ENCODE results near the gene IARS1.

GRCh38 chr9:91263806-91264231, 97.9 kb downstream of the AUH start:
- PRO-cap = no peak

DNA sequence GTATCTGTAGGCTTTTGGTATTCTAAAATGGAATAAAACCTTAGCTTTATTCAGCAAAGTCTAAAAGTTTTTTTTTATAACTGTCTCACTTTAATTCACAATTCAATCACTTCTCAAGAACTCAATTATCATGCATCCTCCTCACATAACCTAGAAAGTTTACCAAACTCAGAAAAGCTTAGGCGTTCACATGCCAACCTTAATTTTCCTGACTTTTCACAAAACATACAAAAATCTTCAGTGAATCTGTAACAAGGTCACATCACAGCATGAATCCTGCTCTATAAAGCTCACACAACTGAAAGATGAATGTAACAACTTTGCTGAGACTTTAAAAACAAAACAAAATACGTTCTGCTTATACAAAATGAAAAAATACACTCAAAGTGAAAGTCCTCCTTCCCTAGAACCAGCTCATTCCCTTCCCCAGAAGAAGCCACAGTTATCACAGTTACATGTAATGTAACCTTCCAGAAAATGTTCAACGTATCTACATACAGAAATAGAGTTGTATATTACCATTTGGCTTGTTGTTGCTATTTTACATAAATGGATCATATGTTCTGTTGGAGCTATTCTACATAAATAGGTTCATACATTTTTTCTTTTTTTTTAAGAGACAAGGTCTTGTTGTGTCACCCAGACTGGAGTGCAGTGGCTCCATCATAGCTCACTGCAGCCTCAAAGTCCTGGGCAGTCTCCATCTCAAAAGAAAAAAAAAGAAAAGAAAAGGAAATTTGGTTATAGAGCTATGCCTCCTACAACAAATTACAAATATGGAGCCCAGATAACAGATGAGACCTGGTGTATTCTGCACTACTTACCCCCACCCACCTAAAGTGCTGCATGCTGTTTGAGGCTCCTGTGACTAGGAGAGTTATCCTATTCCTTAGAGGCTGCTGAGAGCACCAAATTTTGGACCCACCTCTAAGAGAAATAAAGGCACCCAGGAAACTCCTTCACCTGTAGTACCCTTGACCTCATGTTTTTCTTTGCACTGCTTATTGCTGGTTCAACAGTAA, 2.5 kb downstream of the AUH start:
- PRO-cap = no peak

- PRO-cap = no peak
Measured at GRCh38 chr9:91819338-91820228, 130.4 kb downstream of the ROR2 start.

DNA sequence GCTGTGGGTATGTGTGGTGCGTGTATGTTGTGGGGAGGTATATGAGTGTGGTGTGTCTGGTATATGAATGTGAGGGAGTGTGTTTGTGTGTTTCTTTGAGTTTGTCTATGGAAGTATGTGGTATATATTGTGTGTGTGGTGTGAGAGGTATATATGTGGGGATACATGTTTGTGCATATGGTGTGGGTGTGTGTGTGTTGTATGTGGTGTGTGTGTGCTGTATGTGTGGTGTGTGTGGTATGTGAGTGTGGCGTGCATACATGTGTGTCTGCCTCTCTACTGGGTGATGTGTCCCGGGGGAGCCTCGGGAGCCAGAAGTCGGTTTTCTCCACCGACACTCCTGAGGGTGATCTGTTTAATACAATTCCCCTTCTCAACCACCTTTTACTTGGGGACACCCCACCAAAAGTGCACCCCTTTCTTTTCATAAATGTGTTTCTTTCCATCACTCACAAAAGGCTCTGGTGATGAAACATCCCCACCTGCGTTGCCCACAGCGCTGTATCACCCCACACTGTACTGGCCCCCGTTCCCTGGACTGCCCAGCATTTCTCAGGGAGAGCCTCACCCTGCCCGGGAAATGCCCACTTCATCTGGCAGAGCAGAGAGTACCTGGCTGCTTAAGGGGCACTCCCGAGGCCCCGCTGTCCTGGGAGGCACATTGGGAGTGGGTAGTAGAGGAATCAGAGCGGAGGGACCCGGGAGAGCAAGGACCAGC, 110.4 kb downstream of the ROR2 start:
- PRO-cap = no peak

GRCh38 chr9:91843577-91844123, 106.4 kb downstream of the ROR2 start:
- PRO-cap = no peak

GRCh38 chr9:91873605-91874132, 76.4 kb downstream of the ROR2 start:
- PRO-cap = no peak

GRCh38 chr9:91886016-91886850, 63.8 kb downstream of the ROR2 start:
- PRO-cap = no peak

DNA sequence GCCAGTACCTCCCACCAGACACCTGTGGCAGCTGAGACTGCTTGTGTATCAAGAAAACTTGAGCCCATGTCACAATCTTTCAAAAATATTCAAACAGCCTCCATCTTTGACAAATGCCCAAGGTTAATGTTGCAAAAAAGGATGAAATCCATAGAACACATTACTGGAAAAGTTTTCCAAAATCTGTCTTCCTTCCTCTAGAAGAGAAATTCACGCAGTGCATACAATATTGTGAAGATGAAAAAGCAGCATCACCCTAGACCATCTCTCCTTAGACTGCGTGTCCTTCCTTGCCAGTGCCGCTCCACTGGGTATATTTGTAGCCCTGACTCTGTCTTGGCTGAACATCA, 54.1 kb downstream of the ROR2 start:
- PRO-cap = no peak

DNA sequence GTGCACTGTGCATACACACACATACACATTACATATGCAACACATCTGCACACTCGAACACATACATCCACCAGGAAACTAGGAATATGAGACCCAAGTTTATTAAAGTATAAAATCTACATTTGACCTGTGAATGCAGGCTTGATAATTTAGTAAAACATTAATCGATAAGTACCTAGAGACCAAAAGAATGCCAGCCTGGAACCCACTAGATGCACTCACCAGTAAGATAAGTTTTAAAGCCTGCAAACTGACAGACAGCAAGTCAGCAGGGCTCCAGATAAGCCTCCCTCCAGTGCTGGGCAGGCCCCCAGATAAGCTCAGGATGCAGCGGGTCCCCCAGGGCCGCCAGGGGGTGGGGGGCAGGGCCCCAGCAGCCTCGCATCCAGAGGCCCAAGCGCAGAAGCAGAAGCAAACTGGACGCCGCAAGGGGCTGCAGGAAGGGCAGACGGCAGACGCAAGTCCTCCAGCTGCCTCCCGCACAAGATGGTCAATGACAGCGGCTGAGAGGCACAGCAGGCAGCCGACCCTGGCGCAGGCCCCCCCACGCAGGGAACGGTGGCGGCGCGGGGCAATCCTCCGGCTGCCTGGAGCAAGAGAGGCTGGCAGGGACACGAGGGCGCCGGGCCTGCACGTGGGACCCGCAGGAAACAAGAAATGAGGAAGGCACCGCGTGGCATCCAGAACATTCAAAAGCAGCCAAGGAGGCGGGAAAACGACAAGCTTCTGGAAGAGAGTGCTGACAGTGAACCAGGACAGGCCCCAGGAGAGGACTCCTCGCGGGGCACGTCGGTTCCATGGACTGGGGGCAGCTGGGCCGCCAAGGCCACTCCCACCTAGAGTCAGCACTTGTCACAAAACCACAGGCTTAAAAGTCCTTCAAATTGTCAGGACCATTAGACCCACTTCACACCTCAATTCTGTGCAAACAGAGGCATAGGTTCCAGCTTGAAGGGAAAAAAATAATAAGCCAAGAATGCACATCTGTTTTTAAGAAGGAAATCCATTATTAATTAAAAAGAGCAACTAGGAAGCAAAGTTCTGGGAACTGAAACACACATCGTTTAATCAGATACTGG, 49.8 kb downstream of the ROR2 start:
- PRO-cap = no peak

DNA sequence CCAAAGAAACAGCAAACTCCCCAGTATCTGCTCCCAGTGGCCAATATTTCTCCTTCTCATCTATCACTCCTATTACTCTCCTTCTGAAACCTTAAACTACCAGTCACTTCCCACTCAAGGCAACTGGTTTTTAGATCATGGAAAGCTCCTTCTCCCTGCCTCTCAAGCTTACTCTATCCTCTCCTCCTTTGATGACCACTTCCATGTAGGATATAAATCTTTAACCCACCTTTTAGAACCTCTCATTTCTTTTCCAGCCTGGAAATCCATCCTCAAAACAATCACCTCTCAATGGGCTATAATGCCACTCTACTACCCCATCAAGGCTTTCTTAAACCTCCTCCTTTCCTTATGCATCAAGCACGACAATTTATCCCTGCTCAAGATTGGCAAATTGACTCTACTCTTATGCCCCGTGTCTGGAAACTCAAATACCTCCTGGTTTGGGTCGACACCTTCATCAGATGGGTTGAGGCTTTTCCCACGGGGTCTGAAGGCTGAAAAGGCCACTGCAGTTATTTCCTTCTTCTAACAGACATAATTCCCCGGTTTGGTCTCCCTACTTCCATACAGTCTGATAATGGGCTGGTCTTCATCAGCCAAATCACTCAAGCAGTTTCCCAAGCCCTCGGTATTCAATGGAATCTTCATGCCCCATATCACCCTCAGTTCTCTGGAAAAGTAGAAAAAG, 38.7 kb downstream of the SPTLC1 start:
- PRO-cap = no peak

DNA sequence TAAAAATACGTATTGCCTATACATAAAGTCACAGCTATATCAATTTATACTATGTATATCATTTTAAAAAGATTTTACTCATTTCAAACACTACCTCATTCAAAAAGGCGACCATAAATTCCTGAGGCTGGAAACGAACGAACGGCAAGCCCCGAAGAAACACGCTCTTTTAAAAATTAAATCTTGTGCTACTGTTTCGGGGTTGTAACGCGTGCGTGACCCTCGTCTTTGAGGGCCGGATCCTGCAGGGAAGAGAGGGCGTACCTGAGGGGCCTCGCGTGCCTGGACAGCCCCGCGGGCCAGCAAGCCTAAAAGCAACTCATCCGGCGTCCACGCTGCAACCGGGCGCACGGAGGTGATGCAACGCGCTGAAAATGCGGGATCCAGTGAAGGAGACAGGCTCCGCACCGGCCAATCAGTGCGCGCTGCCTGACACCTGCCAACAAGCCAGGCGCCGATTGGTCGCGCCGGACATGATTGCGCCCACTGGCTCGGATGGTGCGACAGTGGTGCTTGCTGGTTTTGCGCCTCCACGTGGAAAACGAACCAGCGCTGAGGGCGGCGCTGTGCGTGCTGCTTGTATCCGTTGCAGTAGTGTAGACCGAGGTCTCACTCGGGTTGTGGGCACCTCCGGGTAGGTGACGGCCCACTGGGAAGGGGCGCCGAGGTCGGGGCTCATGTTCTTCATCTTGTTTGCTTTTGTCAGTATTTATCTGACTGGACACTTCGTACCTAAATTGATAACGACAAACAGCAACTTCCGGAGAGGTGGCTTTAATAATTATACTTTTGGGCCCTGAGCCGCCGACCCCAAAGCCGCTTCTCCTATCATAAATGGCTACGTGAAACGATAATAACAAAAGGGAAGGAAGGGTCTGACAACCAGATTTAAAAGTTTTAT, at the start of gene IARS1:
Gene IARS1 (minus strand): TSS at position 351 of the 901 bp plus-strand sequence.
- PRO-cap = unidirectional peak, minus-strand start at position 143 of the sequence; bidirectional peak, plus-strand start at position 612 of the sequence, minus-strand start at position 343 of the sequence

DNA sequence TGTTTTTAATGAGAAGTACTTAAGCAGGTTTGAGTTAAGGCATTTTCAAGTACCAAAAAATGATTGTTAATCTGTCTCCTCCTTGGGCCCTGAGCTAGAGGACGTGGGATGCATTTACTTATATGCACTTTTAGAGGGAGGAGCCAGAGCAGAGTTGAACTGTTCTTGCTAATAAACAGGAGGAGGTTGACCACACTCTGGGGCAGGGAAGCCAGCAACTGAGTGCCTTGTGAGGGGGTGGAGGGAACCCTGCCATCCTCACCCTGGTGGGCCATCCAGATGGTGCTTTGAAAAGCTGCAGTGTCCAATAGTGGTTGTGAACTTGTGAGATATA, 5.8 kb upstream of the OGN start:
- PRO-cap = no peak

DNA sequence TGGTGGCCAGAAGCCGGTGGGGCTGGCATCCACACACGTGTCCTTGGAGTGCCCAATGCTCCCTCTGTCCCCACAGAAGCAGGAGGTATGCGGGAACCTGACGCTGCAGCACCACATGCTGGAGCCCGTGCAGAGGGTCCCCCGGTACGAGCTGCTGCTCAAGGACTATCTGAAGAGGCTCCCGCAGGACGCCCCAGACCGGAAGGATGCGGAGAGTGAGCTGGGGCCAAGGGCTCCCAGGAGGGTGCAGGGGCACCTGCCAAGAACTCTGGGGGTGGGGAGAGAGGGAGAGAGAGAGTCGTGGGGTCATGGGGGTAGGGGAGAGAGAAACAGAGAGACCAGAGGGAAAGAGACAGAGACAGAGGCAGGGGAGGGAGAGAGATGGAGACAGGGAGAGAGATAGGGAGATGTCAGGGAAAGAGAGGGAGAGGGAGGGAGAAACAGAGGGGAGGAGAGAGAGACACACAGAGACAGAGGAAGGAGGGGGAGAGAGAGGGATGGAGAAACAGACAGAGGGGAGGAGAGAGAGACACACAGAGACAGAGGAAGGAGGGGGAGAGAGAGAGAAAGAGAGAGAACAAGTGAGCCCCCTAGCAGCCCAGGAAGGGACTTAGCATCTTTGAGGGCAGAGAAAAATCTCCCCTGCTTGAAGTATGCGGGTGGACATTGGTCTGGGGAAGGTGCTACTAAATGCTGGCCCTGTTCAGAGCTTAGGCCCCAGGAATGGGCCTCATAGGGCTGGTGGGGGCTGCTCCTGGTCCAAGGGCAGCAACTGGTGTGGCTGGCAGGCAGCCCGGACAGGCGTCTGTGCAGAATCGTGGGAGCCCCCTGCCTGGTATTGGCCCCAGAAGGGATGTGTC, 48.1 kb upstream of the SUSD3 start:
- PRO-cap = no peak

GRCh38 chr9:93025214-93025638, 33.3 kb upstream of the SUSD3 start:
- PRO-cap = no peak

DNA sequence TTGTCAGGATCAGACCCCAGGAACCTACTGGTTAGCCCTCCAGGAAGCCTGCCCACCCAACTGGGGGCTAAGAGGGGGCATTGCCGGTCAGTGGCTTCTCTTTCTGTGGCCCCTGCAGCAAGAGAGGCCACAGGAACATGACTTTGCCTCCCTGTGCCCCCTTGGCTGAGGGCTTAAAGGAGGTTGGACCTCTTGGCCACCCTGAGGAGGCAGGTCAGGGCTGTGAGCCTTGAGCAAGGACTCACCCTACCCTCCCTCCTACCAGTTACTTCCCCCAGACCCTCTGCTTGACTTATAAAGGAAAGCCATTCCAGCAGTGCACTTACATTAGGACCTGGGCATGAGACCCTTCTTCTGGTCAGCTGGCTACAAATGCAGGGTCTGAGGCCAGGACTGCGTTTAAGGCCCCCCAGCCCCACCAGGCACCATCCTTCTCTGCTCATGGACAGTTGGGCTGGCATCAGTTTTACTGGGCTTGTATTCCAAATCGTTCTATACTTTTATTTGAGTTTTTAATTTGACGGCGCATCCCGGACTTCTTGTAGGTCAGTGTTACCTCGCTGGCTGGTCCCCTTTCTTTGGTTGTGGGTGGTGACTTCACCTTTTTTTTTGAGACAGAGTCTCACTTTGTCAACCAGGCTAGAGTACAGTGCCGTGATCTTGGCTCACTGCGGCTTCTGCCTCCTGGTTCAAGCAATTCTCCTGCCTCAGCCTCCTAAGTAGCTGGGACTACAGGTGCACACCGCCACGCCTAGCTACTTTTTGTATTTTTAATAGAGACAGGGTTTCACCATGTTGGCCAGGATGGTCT, 5.2 kb downstream of the SUSD3 start:
- PRO-cap = no peak

DNA sequence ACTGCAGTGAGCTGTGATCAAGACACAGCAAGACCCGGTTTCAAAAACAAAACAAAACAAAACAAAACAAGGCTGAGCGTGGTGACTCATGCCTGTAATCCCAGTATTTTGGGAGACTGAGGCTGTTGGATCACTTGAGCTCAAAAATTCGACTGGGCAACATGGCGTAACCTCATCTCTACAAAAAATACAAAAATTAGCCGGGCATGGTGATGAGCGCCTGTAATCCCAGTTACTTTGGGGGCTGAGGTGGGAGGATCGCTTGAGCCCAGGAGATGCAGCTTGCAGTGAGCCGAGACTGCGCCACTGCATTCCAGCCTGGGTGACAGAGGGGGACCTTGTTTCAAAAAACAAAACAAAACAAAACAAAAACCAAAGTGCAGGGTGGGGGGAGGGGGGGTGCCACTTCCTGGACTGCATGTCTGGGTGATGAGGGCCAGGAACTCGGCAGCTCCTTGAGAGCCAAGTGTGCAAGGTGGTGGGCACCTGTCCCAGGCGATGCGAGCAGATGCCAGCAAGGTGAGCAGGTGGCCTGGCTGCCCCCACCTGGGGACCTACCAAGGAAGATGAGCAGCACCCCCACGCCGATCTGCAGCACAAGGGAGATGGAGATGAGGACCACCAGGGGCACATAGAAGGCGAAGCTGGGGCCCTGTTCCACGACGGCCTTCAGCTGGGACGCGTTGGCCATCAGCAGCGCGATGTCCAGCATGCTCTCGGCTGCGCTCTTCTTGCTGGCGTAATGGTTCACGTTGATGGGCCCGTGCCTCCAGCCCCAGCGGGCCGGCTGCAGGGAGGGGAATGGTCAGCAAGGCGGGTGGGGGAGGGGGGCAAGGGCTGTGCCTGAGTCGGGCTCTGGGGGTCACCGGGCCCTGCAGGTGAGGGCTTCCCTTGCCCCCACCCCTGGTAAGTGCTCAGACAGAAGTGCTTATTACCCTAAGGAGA, 7.9 kb downstream of the NINJ1 start:
- PRO-cap = no peak

DNA sequence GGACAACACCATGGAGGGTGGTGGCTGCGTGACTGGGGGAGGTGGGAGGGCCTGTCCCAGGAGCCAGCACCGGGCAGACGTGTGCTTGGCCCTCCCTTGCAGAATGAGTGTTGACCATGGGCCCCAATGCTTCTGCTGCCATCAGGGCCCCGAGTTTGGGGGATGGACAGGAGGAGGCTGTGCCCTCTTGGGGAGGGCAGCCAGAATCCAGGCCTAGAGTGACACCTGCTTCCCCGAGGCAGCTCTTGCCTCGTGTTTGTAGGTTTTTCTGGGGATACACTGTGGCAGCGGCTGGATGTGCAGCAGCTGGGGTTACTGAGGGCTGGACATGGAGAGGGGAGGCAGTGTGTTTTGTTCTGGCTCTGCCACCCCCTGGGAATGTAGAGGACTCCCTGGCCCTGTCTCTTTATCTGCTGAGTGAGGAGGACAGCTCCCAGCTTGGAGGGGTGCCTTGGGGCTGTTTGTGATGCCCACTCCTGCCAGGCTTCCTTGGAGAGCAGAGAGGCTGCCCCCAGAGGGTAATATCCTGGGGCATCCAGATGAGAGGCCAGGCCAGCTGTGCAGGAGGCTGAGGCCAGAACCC, 22.7 kb downstream of the WNK2 start:
- PRO-cap = no peak

DNA sequence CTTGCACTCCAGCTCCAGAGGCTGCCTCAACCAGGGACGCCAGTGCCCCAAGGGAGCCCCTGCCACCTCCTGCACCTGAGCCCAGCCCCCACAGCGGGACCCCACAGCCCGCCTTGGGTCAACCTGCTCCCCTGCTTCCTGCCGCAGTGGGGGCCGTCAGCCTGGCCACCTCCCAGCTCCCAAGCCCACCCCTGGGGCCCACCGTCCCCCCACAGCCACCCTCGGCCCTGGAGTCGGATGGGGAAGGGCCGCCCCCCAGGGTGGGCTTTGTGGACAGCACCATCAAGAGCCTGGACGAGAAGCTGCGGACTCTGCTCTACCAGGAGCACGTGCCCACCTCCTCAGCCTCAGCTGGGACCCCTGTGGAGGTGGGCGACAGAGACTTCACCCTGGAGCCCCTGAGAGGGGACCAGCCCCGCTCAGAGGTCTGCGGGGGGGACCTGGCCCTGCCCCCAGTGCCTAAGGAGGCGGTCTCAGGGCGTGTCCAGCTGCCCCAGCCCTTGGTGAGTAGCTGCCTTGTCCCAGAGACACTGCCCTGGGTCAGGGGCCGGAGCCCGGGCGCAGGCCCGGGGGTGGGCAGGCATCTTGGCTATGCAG, 105.3 kb downstream of the WNK2 start:
- PRO-cap = no peak

GRCh38 chr9:93506827-93507746, 53.7 kb upstream of the FAM120AOS start:
- PRO-cap = no peak

- PRO-cap = no peak
Measured at GRCh38 chr9:93556182-93556708, 20.1 kb upstream of the PHF2 start.

All from NALM6 (cell line).